OCI-LY7 (cell line): Measurements from ENCODE around the genes ULK1 and GOLGA3.

DNA sequence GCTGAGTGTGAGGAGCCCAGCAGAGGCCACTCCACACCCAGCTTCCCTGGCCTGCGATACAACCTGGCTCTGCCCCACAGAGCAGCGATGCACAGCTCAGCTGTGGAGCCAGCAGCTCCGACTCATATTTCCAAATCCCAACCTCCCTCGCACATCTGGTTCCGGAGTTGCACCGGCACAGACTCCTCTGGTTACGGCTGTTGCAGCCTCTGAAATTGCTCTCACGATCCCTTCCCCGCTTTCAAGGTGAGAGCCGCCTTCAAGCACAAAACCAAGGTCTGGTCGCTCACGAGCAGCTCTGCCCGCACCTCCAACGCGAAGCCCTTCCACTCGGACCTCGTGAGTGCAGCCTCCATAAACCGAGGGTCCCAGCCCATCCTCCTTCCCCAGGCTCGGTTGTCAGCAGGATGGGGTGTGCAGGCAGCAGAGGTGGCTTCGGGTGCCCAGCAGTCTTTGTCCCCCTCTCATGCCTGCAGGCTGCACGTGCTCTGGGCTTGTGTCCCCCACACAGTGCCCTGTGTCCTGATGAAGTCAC lies 184.3 kb downstream of the ADGRD1 start:
- PRO-cap = no peak
- RAMPAGE, long total RNA = no peak

DNA sequence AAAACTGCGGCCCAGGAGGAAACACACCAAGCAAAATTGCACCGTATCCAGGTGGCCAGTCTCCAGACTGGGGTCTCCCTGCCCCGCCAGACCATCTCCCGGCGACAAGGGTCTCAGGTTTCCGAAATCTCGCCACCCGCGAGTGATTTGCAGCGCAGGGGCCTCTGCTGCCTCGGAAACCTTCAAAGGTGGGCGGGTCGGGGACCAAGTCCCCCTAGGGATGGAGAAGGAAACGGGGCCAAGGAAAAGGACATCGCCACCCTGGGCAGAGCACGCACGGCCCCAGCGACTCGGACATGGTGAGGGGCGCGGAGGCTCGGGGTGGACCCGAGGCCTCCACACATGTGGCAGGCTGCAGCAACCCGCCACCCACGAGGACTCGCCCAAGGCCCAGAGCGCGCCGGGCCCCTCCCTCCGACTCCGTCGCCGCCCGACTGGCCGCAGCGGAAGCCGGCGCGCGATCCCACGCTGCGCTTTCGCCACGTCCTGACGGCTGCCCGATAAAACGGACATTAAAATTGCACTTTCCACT lies 418 bp upstream of the SFSWAP start:
- PRO-cap = bidirectional peak, plus-strand start outside the sequence, minus-strand start at position 436 of the sequence
- RAMPAGE, long total RNA = start-site peak on the minus strand centred at position 405 of the sequence, 76 bp wide, 18 and 11 reads in 2 replicates

DNA sequence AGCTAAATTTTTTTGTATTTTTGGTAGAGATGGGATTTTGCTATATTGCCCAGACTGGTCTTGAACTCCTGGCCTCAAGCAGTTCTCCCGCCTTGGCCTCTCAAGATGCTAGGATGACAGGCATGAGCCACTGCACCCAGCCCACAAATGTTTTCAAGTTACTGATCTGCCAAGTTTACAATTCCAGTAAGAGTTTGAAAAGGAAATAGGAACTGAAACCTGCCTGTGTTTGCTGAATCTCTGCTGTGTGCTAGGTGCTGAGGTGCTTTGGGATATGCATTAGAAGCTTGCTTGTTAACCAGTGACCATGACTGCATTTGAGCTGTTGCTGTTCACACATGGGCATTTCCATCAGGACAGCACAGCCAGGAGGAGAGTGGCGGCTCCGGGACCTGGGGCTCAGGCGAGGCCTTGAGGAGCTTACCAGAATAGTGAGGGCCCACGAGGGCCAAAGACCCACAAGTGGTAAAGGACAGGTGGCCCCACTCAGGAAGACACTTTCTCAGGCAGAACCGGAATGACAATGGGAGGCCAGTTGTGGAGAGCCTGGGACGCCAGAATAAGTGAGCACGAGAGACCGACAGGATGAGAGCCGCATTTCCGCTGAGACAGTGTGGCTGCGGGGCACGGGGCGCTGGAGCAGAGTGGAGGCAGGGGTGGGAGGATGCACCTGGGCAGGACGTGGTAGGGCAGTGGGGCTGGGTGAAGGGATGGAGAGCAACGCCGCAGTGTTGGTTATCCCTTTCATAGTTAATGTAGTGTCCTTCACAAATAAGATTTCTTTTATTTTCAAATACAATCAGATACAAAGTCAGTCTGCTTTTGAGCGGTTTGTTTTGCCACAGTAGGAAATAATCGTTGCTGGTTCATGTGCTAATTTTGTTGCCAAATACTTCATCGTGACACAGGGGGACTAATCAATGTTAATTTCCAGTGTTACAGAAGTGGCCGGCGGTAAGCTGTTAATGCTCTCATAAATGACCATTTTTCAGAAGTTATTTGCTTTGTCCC lies 54.4 kb upstream of the MMP17 start:
- PRO-cap = bidirectional peak, plus-strand start at position 692 of the sequence, minus-strand start at position 561 of the sequence
- RAMPAGE, long total RNA = no peak

- PRO-cap = no peak
- RAMPAGE, long total RNA = no peak
Measured at GRCh38 chr12:131777559-131778322, 50.5 kb upstream of the MMP17 start.

- PRO-cap = no peak
- RAMPAGE, long total RNA = no peak
Measured at GRCh38 chr12:131793006-131793423, 35.2 kb upstream of the MMP17 start.

GRCh38 chr12:131894062-131895165 lies at the start of gene ULK1:
ULK1 (plus strand) TSS chr12:131894622.
- PRO-cap = bidirectional peak, plus-strand start at chr12:131894622, minus-strand start at chr12:131894429
- RAMPAGE, long total RNA = no peak

- PRO-cap = no peak
- RAMPAGE, long total RNA = no peak
Measured at GRCh38 chr12:131922322-131922830, 6.7 kb upstream of the PUS1 start.

DNA sequence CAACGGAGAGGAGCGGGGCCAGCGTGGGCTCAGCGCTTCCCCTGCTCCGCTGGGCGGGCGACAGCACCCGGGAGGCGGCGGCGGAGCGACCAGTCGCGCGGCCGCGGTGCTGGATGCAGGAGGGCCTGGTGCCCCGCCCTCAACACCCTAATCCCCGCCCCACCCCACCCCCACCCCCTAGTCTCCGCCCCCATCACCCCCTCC lies 212 bp upstream of the PUS1 start:
- PRO-cap = bidirectional peak, plus-strand start outside the sequence, minus-strand start at position 87 of the sequence
- RAMPAGE, long total RNA = no peak

- PRO-cap = no peak
- RAMPAGE, long total RNA = no peak
Measured at GRCh38 chr12:132167990-132168271, 23.7 kb downstream of the NOC4L start.

- PRO-cap = bidirectional peak, plus-strand start at chr12:132446361, minus-strand start at chr12:132446055
- RAMPAGE, long total RNA = no peak
Measured at GRCh38 chr12:132445914-132446190, 44.1 kb upstream of the FBRSL1 start.

GRCh38 chr12:132481555-132482246 lies 8.2 kb upstream of the FBRSL1 start:
- PRO-cap = no peak
- RAMPAGE, long total RNA = no peak

- PRO-cap = no peak
- RAMPAGE, long total RNA = no peak
Measured at GRCh38 chr12:132508146-132508909, 18.4 kb downstream of the FBRSL1 start.

DNA sequence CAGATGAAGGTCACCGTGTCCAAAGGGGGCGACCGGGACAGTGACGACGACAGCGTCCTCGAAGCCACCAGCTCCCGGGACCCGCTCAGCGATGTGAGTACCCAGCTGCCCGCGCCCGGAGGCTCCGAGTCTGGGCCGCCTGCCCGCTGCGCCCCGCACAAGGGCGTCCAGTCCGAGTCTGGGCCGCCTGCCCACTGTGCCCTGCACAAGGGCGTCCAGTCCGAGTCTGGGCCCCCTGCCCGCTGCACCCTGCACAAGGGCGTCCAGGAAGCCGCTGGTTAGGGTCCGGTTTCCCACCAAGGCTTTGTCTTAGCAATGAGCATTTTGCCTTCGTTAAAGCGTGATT lies 35.8 kb downstream of the FBRSL1 start:
- PRO-cap = no peak
- RAMPAGE, long total RNA = no peak

DNA sequence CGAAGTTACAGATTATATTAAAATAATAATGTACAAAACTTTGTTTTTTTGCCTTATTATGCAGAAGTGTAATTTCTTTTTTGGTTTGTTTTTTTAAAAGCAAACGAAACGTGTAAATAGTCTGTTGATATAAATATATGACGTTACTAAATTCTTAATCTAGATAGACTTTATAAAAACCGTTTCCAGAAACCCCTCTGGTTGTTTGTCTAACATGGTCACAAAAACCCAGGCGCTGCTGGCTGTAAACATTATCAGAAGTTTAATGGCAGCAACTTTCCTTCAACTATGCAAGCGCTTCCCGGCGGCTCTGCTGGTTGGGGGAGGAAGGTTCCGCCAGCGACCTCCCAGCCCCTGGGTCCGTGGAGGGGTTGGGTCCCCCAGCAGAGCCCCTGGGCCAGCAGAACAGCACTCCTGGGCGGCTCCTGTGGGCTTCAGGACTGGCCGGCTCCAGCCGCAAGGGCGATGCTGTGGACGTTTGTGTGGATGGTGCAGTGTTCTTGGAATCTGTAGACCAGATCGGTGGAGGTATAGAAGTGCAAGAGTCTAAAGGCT lies 26.0 kb downstream of the LRCOL1 start:
- PRO-cap = no peak
- RAMPAGE, long total RNA = no peak

GRCh38 chr12:132767583-132767873 lies 5.9 kb upstream of the ANKLE2 start:
- PRO-cap = no peak
- RAMPAGE, long total RNA = no peak

- PRO-cap = no peak
- RAMPAGE, long total RNA = no peak
Measured at GRCh38 chr12:132773981-132774562, 12.4 kb upstream of the ANKLE2 start.

DNA sequence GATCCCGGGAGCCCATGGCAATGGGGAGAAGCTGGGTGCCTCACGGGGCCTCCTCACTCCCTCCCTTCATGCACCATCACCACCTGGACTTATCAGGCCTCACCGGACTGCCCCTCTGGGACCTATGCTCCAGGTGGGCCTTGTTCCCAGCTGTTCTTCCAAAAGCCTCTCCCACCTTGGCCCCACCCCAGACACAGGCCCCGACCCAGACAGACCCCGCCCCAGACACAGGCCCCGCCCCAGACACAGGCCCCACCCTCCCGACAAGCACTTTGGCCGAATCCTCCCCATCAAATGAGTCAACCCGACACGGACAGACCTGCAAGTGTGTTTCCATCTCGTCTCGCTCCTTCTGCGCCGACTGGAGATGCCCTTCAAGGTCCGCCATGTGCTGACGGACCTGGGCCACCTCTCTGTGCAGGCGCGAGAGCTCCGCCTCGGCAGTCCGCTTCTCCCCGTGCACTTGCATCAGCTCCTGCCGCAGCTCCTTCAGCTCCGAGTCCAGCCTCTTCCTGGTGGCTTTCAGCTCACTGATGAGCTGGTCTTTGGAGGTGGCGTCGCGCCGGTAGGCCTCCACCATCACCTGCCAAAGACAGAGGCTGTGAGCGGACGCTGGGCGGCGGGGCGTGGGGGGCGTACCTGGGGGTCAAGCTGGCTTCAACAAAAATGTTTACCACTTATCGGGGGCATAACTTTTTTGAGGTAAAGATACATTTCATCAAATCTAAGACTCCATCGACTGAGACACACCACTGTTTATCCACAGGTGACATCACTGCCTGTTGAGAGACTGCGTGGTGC lies 27.3 kb upstream of the ANKLE2 start:
- PRO-cap = no peak
- RAMPAGE, long total RNA = no peak

DNA sequence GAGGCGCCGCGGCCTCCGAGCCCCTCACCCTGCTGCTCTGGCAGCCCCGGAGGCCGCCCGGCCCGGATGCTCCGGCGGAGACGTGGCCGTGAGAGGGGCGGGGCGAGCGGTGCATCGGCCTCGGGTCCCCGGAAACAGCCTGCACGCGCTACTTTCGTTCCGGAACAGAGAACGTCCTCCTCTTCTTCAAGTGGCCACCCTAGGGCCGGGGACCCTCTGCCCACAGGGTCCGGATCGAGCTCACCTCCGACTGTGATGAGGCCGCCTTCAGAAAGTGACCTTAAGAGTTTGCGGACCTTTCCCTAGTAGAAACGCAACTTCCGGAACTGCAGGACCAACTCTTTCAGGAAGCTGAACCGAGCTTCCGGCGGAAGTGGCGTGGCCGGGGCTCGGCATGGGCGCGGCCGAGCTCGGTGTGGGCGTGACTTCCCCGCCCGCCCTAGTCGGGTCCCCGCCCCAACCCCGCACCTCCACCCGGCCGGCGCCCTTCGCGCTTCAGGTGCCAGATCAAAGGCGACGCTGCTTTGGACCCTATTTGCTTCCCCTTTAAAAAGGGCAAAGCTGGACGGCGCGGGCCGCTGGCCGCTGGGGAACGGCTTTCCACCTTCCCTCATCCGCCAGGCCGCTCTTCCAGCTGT lies at the start of gene GOLGA3:
Gene GOLGA3, minus strand, starts transcription at position 95 of the 638 bp plus-strand sequence.
- PRO-cap = bidirectional peak, plus-strand start at position 473 of the sequence, minus-strand start at position 68 of the sequence
- RAMPAGE, long total RNA = no peak

- PRO-cap = no peak
- RAMPAGE, long total RNA = no peak
Measured at GRCh38 chr12:133191334-133192035, 10.2 kb downstream of the ZNF268 start.